Lower leg skin (tissue), 2 donors: ENCODE data around the genes OGG1, IL17RE and PRRT3.

DNA sequence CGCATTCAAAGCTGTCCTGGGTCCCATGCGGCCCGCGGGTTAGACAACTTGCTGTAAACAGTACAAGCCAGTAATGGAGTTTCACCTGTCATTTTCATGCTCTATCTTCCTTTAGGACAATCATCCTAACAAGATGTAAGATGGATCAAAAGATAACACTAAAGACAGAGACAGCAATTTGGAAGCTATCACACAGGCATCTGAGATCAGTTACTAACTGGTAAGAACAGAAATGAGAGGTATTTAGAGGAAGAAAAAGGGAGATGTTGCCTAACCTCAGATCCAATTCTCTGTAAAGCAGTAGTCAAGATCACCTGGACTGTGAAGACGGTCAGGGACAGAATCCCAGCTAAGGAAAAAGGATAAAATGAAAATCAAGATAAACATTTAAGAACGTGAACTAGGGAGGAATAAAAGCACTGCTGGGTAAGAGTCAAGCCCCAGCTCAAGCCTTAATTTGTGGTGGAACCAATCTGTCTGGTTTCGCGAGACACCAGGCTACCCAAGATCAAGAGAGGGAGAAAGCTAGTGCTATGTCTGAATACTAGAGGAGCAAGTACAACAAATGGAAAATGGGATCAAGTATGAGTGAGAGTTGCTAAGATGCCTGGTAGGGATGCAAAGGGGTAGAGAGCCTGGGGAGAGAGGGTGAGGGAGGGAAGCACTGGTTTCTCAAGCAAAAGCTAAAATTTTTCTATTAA, 2.0 kb upstream of the SETD5 start:
- PRO-cap, result no peak
- RAMPAGE, long total RNA, 2 experiments, result no peak in any of the 2 experiments

- PRO-cap, result no peak
- RAMPAGE, long total RNA, 2 experiments, result no peak in any of the 2 experiments
Observed at GRCh38 chr3:9399155-9399341, 1.6 kb downstream of the SETD5 start.

DNA sequence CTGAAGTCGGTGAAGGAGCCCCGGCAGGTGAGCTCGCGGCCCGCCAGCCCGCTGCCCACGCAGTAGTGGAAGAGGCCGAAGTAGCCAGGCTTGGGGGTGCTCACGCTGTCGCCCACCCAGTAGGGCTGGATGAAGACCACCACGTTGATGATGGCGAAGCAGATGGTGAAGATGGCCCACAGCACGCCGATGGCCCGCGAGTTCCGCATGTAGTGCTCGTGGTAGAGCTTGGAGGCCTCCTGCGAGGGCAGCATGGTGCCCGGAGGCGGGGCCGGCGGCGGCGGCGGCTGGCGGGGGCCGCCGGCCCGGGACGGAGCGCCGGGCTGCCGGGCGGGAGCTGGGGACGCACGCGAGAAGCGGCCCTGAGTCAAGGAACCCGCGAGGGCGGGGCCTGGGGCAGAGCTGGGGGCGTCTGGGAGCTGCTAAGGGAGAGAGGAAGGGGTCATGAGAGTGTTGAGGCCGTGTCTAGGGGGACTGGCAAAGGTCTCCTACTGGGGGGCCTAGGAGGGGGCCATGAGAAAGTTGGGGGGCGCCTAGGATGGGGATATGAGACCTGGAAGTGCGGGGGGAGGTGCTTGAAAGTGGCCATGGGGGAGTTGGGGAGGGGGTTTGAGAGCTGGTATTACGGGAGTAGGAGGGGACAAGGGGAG, 1.1 kb downstream of the LHFPL4 start:
- PRO-cap, result no peak
- RAMPAGE, long total RNA, 2 experiments, result no peak in any of the 2 experiments

GRCh38 chr3:9600527-9601150, 47.0 kb upstream of the LHFPL4 start:
- PRO-cap, result no peak
- RAMPAGE, long total RNA, 2 experiments, result no peak in any of the 2 experiments

GRCh38 chr3:9749659-9750724, at the start of gene OGG1:
Gene OGG1, plus strand, starts transcription at chr3:9749952.
- PRO-cap, result bidirectional peak, plus-strand start at chr3:9749952, minus-strand start at chr3:9749871; bidirectional peak, plus-strand start at chr3:9750264, minus-strand start at chr3:9750141
- RAMPAGE, long total RNA, 2 experiments, result start-site peak on the plus strand in 2 of 2 experiments, at chr3:9749950-9750022 at its widest, 14 to 30 reads per replicate

- PRO-cap, result bidirectional peak, plus-strand start at chr3:9902819, minus-strand start at chr3:9902759
- RAMPAGE, long total RNA, 2 experiments, result start-site peak on the plus strand in 2 of 2 experiments, at chr3:9902859-9902928 at its widest, 718 to 839 reads per replicate
Observed at GRCh38 chr3:9902232-9903281, at the start of gene IL17RE. Gene IL17RE, plus strand, starts transcription at chr3:9902848.

- PRO-cap, result bidirectional peak, plus-strand start at chr3:9932990, minus-strand start at chr3:9932810
- RAMPAGE, long total RNA, 2 experiments, result no peak in any of the 2 experiments
Observed at GRCh38 chr3:9932544-9933230, 947 bp upstream of the CRELD1 start.

- PRO-cap, result no peak
- RAMPAGE, long total RNA, 2 experiments, result no peak in any of the 2 experiments
Observed at GRCh38 chr3:9947199-9947760, 4.9 kb downstream of the PRRT3 start.

DNA sequence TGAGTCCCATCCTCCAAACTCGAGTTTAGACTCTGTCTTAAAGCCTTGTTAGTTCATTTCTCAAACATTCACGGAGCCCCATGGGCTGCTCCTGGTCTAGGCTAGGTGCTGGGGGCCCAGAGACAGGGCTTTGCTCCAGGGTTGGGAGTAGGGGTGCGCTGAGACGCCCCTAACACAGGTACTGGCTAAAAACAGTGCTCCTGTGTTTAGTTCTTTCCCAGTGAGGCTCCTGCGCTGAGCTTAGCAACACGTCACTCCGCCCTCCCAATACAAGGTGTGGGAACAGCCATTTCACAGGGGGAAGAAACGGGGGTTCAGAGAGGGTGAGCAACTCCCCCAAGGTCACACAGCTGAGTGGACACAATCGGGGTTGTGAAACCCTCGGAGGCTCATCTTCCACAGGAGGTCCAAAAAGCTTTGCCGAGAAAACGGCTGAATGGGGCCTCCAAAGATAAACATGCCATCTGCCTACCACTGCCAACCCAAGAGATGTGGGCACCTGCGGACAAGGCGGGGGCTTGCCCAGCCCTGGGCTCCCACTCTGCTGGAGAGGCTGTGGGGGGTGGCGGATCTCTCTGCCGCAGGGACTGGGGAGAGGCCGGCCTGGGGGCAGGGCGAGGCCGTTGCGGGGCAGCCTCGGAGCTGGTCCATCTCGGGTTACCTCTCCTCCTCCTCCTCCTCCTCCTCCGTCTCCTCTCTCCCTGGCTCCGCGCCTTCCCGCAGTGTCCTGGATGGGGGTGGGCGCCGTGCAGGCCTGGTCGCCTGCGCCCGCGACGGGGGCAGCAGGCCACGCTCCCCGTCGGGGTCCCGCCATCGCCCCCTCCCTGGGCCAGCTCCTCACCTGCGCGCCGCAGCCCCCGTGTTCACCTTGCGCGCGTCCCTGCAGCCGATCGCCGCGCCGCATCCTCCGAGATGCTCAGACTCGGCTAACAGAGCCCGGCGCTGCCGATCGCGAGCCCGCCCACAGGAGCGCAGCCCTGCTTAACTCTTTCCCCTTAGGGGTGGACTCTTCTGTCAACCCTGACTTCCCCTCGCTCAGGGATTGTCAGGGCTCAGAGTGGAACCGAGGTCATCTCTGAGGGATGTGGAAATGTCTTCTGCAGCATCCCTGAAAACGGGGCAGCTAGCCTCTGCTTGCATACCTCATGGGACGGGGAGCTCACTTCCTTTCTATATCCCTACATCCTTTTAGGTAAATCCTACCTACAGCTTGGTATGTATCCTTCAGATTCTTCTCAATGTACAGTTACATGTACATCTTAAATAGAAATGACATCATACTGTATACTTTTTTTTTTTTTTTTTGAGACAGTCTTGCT, at the start of gene PRRT3:
Gene PRRT3, minus strand, starts transcription at position 928 of the 1,319 bp plus-strand sequence.
- PRO-cap, result no peak
- RAMPAGE, long total RNA, 2 experiments, result no peak in any of the 2 experiments

GRCh38 chr3:10173715-10174382, 9.1 kb downstream of the IRAK2 start:
- PRO-cap, result no peak
- RAMPAGE, long total RNA, 2 experiments, result no peak in any of the 2 experiments

DNA sequence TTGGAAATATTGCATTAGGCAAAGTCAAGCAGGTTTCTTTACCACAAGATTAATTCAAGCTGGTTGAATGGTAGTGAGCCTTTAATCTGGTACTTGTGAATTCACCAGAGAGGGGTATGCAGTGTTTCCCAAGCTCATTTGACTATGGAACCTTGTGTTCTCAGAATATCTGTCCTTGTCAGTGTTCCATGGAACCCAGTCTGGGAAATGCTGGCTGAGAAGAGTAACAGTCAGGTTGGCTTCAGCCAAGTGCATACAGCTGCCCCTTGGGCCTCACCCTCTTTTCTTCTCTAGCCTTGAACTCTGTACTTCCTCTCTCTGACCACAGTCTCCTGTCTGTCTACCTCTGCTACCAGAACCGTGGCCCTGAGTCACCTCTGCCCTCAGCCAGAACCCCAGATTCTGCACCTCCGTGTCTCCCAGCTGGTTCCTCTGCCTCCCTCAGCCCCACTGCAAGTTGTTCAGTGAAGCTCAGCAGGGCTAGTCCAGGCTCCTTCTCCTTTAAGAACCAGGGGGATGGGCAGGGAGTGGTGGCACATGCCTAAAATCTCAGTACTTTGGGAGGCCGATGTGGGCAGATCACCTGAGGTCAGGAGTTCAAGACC, 24.6 kb upstream of the TATDN2 start:
- PRO-cap, result no peak
- RAMPAGE, long total RNA, 2 experiments, result no peak in any of the 2 experiments

GRCh38 chr3:10312511-10313234, 8.2 kb downstream of the SEC13 start:
- PRO-cap, result no peak
- RAMPAGE, long total RNA, 2 experiments, result no peak in any of the 2 experiments

- PRO-cap, result no peak
- RAMPAGE, long total RNA, 2 experiments, result no peak in any of the 2 experiments
Observed at GRCh38 chr3:10319939-10320865, 710 bp downstream of the SEC13 start.

DNA sequence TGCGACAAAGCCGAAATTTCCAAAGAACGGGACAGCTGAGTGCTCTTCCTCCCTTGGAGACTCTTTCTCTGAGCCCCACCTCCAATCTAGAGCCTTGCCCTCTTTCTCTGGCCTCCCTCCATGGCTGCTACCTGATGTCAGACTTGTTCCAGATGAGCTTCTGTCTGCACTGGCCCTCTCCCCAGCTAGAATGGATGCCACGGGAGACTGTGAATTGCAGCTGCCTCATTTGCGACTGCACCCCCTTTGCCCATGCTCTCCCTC, 13.0 kb downstream of the ATP2B2 start:
- PRO-cap, result no peak
- RAMPAGE, long total RNA, 2 experiments, result no peak in any of the 2 experiments

DNA sequence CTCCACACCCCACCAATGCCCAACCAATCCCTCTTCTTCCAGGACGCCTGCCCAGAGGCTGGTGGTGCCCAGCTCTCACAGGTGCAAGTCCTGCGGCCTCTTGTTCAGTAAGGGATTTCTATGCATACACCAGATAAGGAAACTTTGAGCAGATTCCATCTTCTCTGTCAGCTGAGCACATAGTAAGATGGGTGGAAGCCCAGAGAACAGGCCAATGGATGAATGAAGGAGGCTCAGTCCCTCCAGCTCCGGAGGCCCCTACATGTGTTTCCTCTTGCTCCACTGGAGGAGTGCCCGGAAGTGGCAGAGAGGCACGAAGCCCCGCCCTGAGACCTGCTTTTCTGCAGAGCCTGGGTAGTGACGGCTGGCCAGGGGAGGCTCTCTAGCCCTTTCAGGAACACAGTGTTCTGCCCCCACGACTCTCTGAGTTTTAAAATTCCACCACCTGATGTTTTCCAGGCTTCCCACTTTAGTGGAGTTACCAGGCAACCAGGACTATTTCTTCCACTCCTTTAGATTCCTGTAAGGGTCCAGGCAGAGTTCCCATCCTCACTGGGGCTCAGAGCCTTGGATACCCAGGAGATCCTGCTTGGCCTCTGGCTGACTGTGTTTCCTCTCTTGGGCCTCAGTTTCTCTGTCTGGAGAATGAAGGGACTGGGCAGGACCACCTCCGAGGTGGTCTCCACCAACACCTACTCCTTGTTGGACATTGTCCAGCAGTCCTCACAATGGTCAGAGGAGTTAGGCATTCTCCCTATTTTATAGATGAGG, 149.4 kb upstream of the SLC6A11 start:
- PRO-cap, result no peak
- RAMPAGE, long total RNA, 2 experiments, result no peak in any of the 2 experiments

GRCh38 chr3:11005844-11006193, 13.3 kb downstream of the SLC6A1 start:
- PRO-cap, result no peak
- RAMPAGE, long total RNA, 2 experiments, result no peak in any of the 2 experiments

GRCh38 chr3:11308041-11308498, 35.9 kb downstream of the ATG7 start:
- PRO-cap, result no peak
- RAMPAGE, long total RNA, 2 experiments, result no peak in any of the 2 experiments

- PRO-cap, result no peak
- RAMPAGE, long total RNA, 2 experiments, result no peak in any of the 2 experiments
Observed at GRCh38 chr3:11481956-11482367, 161.8 kb downstream of the VGLL4 start.

- PRO-cap, result unidirectional peak, plus-strand start at chr3:11568324; bidirectional peak, plus-strand start at chr3:11568710, minus-strand start at chr3:11568672; bidirectional peak, plus-strand start at chr3:11568759, minus-strand start at chr3:11568787
- RAMPAGE, long total RNA, 2 experiments, result no peak in any of the 2 experiments
Observed at GRCh38 chr3:11568115-11569299, 75.2 kb downstream of the VGLL4 start.

- PRO-cap, result no peak
- RAMPAGE, long total RNA, 2 experiments, result no peak in any of the 2 experiments
Observed at GRCh38 chr3:11614316-11614974, 29.3 kb downstream of the VGLL4 start.